Thoracic aorta (tissue), 1 donor: ENCODE measurements around a stretch of chr2.

GRCh38 chr2:33598203-33599129 lies 633 bp downstream of the FAM98A start:
- RAMPAGE, long total RNA: no peak

DNA sequence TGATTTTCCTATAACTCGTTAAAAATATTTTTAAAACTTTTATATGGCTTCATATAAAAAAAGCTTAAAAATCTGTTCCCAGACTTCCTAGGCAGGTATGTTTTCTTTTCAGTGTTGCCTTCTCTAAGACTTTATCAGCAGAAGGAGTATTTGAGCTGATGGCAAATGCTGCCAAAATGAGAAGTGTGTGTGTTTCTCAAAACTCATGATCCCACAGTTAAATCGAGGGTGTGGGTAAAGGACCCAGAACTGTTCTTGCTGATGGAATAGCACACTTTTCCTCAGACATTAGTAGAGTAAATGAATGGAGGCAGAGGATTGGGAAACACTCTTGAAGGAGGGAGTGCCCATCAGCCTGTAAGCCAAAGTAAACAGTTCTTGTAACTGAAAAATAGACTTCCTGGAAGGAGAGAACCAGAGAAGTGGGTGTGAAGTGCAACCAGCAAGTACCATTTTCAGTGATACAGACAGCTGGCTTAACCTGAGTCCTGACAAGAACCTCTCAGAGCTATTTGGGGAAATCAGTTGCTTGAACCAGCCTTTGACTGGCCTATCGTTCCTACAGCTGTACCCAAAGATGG lies 17.5 kb downstream of the CRIM1 start:
- RAMPAGE, long total RNA: no peak

GRCh38 chr2:36383035-36384110 lies 27.8 kb downstream of the CRIM1 start:
- RAMPAGE, long total RNA: no peak

GRCh38 chr2:36399627-36400049 lies 44.1 kb downstream of the CRIM1 start:
- RAMPAGE, long total RNA: no peak

DNA sequence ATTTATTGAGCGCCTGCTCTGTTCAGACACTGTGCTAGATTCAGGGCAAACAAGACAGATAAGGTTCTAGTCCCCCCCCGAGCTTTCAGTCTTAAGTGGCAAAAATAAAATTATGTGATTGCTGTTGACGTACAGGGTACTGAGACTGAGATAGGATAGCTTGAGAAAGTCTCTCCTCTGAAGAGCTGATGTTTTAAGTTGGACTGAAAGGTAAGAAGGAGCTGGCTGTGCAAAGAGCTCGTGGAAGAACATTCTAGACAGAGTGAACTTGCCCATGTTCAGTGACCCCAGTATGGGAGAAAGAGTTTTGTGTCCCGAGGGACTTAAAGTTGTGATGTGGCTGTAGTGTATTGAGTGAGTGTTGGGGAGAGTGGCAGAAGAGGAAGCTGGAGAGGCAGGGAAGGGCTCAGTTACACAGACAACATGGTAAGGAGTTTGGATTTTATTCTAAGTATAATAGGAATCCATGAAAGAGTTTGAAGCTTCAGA lies 58.9 kb downstream of the CRIM1 start:
- RAMPAGE, long total RNA: no peak

GRCh38 chr2:36427726-36428034 lies 72.1 kb downstream of the CRIM1 start:
- RAMPAGE, long total RNA: no peak

DNA sequence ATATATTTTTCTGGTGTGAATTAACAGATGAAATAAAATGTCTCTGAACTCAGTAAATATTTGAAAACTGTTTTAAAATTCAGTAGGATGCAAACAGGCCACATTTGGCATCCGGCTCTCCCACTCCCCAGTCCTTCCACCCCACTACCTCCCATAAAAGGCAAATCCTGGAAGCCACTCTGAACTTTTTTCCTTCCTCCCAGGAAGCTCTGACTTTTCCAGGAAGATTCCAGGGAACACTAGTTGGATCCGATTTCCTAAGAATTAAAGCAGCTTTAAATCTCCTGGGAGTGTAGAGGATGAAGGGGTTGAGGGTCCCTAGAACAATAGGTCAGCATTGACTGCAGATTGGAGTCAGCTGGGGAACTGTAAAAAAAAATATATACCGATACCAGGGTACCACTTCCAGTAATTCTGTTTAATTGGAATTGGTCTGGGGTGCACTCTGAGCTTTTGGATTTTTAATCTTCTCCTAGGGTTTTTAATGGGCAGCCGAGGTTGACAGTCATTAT lies 76.9 kb downstream of the CRIM1 start:
- RAMPAGE, long total RNA: no peak

GRCh38 chr2:36544992-36545513 lies 52.9 kb downstream of the FEZ2 start:
- RAMPAGE, long total RNA: no peak

DNA sequence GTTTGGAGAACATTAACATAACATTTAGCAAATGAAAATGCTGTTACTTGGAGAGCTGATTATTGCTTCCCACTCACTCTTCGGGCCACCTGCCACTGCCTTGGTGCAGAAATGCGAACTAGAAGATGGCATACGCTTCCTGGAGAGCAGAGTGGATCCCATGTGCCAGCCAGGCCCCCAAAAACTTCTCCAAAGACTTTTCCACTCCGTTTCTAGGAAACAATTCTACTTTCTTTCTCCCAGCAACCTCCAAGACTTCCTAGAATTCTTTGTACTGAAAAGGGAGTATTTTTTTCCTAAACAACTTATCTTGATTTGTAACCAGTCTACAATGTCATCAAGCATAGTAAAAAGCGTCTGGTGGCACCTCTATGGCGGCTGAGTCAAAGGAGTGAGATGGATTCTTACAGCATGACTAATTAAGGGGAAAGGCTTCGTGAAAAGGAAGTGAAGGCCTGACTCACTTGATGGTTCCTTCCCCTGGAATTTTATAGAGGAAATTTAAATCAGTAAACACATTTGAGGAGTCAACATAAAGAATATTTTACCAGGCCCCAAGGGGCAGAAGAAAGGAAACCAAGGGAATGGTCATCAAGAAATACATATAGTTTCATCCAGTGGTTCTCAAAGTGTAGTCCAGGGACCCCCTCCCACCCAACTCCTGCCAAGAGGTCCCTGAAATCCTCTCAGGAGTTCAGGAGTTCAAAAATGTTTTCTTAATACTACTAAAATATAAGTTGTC lies 36.5 kb downstream of the FEZ2 start:
- RAMPAGE, long total RNA: no peak

DNA sequence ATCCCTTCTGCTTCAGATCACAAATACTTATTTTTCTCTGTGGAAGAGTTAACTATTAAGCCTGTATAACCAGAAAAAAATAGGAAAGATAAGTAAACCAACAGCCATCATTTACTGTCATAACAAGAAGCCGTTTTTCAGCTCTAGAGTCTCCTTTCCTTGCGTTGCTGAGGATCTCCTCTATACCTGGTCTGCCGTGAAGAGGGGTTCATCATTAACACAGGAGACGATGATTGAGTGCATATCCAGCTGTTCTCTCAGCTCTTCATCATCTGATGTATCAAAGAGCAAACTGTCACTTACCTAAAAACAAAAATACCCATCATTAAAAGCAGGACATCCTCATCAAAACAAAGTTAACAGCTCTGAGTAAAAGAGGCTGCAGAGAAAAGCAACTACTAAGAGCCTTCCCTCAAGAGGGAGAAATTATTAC lies 14.8 kb downstream of the FEZ2 start:
- RAMPAGE, long total RNA: no peak

DNA sequence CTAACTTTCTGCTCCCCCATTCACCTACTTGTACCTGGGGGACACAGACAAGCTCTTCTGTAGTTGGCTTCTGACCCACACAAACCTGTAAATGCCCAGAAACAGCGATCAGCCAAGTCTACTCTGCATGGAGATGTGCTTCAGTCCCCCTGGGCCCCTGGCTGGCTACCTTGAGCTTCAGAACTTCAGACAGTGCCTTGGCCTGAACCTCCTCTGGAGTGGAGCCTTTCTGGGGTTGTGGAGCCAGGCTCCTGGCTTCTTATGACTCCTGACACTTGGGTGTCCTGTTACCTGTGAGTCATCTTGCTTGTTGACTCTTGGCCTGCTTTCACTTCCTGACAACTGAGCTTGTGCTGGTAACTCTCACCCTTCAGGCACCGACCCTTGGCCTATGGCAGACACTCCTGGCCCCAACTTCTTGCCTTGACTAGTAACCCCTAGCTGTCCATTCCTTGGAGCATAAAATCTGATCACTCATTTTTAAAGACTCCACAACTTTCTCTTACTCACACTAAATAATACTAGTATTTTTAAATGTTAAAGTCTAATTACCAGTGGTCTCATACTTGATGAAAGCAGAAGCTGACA lies 46.5 kb upstream of the VIT start:
- RAMPAGE, long total RNA: no peak

GRCh38 chr2:36912351-36912886 lies 53.9 kb downstream of the STRN start:
- RAMPAGE, long total RNA: start-site peak on the minus strand at chr2:36912564-36912838, 8 reads

GRCh38 chr2:36967408-36968328 lies 1.3 kb upstream of the STRN start:
- RAMPAGE, long total RNA: no peak

DNA sequence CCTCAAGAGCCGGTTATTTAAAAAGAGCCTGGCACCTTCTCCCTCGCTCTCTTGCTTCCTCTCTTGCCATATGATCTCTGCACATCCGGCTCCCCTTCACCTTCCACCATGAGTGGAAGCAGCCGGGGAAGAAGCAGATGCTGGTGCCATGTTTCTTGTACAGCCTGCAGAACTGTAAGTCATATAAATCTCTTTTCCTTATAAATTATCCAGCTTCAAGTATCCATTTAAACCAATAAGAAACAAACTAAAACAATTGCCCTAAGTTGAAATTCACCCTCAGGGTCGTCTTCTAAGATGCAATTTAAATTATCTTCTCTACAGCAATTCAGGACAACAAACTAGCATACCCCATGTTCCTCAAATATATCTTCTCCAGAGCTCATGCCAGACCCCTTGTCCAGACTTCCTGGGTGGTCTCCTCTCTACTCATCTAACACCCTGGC lies 21.1 kb downstream of the GPATCH11 start:
- RAMPAGE, long total RNA: no peak

- RAMPAGE, long total RNA: no peak
Observed at GRCh38 chr2:37189595-37190265, 1.3 kb upstream of the SULT6B1 start.

- RAMPAGE, long total RNA: no peak
Observed at GRCh38 chr2:37214817-37215163, 16.6 kb downstream of the CEBPZ start.

GRCh38 chr2:37226886-37227200 lies 4.6 kb downstream of the CEBPZ start:
- RAMPAGE, long total RNA: no peak

DNA sequence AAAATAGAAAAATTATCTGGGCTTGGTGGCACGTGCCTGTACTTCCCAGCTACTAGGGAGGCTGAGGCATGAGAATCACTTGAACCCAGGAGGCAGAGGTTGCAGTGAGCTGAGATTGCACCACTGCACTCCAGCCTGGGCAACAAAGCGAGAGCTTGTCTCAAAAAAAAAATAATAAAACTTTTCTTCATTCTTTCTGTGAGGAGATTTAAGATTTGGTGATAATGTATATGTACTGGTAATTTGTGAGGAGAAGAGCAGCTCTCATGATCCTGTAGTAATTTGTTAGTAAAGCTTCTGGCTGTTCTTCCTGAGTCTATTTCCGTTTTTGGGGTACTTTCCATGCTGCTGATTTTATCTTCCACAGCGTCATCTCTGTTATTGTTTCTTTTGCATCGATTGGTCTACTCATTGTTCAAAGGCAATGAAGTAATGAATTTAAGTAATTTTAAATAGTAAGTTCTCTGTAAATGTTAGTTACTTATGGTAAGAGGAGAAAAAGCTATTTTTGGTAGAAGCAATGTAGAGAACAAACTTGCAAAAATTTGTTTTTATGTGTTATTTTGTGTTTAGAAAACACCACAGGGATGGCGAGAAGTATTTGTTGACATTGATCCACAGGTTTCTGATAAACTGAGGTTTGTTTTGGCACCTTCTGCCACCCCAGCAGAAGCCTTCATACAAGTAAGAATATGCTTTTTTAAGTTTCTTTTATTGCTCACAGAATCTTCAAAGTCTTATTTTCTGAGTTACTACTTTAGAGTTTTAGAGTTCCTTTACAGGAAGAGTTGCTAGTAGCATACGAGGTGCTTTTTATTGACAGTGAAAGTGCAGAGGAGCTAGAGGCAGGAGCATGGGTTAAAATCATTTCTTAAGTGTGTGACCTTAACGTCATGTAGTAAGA lies 12.1 kb downstream of the NDUFAF7 start:
- RAMPAGE, long total RNA: no peak

DNA sequence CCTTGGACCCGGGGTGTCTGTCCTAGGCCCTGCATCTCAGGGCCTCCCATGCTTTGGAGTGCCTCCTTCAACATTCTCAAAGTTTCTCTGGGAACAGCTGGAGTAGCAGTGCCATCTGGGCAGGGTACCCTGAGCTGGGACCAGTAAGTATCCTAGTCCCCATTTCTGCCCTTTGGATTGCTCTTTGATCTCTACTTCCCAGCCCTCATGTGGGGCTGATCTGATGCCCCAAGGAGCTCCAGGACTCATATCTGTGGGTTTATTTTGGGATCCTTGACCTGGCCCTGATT lies 42.2 kb downstream of the CDC42EP3 start:
- RAMPAGE, long total RNA: no peak

DNA sequence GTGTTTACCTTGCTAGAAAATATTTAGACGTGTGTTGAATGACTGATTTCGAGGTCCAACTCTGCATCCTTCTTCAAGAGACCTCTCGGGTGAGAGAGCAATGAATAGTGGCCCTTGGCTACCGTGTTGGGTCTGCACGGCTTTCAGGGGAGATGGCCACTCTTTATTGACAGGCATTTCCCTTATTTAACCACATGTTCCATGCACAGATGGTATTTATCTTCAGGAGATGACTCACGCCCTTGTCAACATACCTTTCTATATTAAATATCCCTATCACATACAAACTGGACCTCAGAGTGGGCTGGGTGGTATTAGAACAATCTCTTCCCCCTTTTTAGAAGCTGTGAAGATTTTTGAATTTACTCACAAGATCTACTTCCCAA lies 109.5 kb upstream of the CDC42EP3 start:
- RAMPAGE, long total RNA: no peak